ENCODE measurements around a stretch of chr7.

- PRO-cap, 2 experiments = no peak in any of the 2 experiments
Measured at GRCh38 chr7:95594171-95594719, 2.1 kb downstream of the PDK4 start.

- PRO-cap, 2 experiments = no peak in any of the 2 experiments
Measured at GRCh38 chr7:95594720-95595253, 1.5 kb downstream of the PDK4 start.

GRCh38 chr7:95688906-95689478 is 83.4 kb upstream of the DYNC1I1 start:
- PRO-cap, 2 experiments = no peak in any of the 2 experiments

DNA sequence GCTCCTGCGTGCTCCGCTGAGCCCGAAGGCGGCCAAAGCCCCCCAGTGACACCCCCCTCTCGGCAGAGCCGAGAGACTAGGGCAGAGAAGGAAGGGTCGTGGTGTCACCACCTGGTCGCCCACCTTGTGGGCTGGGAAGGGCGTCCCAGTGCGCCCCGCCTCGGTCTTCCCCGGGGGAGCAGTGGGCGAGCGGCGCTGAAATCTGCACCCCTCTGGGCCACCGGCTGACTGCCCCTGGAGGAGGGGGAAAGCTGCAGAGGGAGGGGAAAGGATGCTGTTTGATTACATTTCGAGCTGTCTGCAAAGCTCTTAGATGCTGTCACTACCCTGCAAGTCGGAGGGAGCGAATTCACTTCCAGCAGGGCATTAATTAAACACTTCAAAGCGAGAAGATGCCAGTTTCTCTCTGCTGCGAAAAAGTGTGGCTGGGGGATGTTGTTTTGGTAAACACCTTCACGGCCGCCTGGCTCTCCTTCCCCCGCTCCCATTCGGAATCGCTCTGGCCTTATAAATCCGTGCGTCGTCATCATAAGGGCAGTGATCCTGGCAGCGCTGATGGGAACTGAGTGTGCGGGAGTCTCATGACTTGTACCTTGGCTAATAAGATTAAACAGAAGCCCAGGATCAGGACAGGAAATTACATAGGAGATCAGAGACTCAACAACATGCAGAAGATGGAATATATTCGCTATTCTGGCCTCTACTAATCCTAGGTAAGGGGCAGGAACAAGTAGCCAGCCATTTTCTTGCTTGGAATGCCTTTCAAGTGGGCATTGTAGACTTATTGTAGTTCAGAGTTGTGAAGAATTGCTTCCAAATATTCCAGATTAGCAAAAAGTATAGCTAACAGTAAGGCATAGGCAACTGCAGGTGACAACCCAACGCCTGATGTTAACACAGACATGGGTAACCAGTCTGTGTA is 833 bp downstream of the DYNC1I1 start:
- PRO-cap, 2 experiments = peak in 2 of 2 experiments; most common plus-strand start position 609 of the sequence (in 1); most common minus-strand start position 501 of the sequence (in 2)

GRCh38 chr7:95774196-95774501 is 1.8 kb downstream of the DYNC1I1 start:
- PRO-cap, 2 experiments = no peak in any of the 2 experiments

GRCh38 chr7:95916519-95916984 is 144.2 kb downstream of the DYNC1I1 start:
- PRO-cap, 2 experiments = no peak in any of the 2 experiments

DNA sequence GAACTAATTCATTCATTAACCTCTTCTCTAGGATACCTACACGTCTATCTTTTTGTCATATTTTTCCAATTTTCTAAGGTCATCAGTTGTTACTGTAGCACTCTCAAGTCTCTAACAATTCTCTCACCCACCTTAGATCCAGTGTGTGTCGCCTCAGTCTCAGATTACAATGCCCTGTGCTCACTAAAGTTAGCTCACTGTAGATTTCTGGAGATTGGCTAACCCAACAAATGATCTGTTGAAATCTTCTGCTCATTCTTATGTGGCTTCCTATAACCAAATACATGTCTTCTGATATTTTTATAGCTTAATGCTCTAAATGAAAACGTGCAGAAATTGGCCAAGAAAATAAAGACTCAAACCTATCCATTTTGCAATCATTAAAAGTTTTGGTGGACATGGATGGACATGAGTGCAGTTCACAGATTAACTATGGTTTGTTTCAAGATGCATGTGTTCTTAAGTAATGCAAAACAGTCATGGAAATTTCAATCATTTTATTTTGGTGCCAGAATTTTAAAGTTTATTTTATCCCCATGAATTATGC is 142.5 kb downstream of the SLC25A13 start:
- PRO-cap, 2 experiments = no peak in any of the 2 experiments

GRCh38 chr7:96236160-96236710 is 85.7 kb downstream of the SLC25A13 start:
- PRO-cap, 2 experiments = peak in 1 of 2 experiments; most common minus-strand start chr7:96236317 (in 1)

- PRO-cap, 2 experiments = no peak in any of the 2 experiments
Measured at GRCh38 chr7:96238529-96239026, 83.3 kb downstream of the SLC25A13 start.

- PRO-cap, 2 experiments = no peak in any of the 2 experiments
Measured at GRCh38 chr7:96331182-96331828, 9.4 kb upstream of the SLC25A13 start.

DNA sequence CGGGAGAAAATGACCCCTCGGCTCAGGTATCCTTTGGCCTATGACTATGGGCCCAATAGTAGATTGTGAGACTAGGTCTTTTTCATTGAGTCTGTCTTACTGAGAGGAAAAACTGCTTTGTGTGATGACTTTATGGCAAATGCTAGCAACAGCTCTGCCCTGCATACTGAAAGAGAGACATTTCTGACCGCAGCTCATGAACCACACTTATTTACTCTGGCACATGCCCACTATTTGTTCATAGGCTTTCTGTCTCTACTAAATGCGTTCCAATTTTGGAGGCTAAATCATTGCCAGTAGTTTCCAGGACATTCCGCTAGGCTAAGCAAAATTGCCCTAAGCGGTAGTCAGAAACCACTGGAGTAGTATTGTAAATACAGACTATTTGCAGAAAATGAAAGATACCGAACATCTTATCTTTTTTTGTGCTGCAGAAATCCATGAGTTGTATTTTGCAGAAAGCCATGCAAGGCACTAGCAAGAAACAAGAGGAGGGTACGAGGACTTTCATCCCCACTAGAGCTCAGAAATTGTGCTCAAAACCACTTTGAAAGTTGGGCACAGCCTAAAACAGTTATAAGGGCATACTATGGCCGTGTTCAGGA is 55.5 kb upstream of the DLX6 start:
- PRO-cap, 2 experiments = no peak in any of the 2 experiments

DNA sequence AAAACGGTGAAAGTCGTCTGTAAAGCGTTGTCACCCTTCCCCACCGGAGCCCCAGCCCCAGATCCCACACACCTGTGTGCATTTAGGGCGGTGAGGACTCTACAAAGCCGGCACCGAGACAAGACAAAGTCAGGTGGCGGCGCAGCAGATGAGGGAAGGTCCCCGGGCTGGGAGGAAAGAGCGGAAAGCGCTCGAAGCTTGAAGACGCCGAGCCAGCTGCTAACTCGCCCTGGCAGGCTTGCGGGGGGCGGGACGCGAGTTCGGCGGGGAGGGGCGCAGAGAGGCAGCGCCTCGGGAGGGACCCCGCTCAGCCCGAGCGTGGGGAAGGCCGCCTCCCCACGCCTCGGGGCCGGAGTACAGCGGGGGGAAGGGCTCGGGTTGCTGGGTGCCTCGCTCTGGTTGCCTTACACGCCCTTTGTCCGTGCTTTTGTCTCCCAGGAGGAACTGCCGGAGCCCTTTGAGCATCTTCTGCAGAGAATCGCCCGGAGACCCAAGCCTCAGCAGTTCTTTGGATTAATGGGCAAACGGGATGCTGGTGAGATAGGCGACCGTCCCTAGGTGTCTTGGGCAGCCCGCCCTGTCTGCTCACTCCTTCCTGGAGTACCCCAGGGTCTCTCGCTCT is 1.5 kb downstream of the TAC1 start:
- PRO-cap, 2 experiments = no peak in any of the 2 experiments

- PRO-cap, 2 experiments = no peak in any of the 2 experiments
Measured at GRCh38 chr7:98174890-98175606, 36.2 kb upstream of the BHLHA15 start.

- PRO-cap, 2 experiments = no peak in any of the 2 experiments
Measured at GRCh38 chr7:98228013-98228275, 16.7 kb downstream of the BHLHA15 start.

DNA sequence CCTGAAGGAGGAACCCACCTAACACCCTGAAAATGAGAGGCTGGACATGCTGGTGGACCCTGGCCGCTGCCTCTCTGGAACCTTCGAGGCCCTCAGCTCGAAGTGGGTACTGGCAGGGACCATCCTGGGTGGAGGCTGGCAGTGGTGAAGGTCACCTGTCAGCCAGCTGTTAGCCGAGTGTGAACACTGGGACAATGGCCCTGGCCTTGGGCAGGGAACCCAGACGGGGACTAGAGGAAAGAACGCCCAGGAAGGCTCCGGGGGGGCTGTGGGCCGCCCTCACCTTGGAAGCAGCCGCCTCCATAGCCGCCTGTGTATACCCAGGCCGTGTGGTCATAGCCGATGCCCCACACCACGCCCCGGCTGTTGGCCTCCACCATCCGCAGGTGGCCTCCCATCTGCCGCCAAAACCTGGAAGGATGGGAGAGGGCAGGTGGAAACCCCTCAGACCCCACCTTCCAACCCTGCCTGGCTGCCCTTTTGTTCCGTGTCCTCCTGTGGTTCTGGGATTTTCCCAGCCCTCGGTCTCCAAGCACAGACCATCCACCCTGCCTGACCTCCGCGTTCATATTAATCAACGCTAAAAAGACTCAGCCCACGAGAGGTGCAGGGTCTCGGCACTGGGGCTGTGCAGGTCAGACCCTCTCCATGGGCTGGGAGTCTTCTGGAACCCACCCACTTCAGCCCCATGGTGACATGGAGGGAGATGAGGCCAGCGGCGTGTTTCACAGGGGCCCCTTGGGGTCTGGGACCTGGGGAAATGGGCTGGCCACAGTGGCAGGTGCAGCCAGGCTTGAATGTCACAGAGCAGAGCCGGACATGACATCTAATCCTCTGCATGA is 17.7 kb downstream of the BHLHA15 start:
- PRO-cap, 2 experiments = no peak in any of the 2 experiments

- PRO-cap, 2 experiments = no peak in any of the 2 experiments
Measured at GRCh38 chr7:98240770-98241323, 11.2 kb downstream of the TECPR1 start.

- PRO-cap, 2 experiments = no peak in any of the 2 experiments
Measured at GRCh38 chr7:98241822-98242264, 10.2 kb downstream of the TECPR1 start.

- PRO-cap, 2 experiments = peak in 2 of 2 experiments; most common plus-strand start chr7:98252359 (in 2)
Measured at GRCh38 chr7:98252253-98252776, 283 bp upstream of the TECPR1 start.

DNA sequence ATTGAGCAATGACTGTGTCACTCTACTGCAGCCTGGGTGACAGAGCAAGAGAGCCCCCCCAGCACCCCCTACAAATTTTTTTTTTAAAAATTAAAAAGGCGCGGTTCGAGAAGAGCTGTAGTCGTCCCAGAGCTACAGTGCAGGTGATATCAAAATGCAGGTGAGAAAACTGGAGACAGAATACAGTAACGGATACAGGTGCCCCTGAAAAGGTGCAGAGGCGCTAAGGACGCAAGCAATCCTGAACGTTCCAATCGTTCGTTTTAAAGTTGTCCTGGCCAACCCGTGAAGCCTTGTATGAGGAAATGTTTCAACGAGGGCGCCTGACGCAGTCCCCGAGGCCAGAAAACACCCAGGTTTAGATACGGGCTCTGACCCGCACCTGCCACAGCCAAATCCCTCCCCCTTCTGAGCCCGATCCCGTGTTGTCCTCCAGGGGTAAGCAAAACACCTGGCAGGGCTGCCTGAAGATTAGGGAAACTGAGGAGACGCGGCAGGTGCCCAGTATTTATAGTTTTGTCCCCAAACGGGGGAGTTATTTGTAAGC is 860 bp upstream of the BRI3 start:
- PRO-cap, 2 experiments = peak in 1 of 2 experiments; most common plus-strand start position 361 of the sequence (in 1)

DNA sequence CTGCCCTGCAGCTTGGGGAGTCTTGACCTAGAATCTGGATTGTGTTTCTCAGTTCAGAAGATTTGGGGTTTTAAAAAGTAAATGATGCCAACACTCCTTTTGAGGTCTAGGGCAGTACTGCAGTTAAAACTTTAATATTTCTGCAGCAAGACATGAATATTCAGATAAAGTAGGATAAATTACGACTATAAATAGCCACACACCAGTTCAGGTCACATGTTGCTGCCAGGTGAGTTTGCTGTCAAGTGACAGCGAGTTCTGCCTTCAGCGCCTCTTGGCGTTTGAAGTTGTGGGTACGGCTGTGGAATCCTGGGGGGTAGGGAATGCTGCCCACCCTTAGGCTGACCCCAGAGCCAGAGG is 5.1 kb downstream of the BRI3 start:
- PRO-cap, 2 experiments = no peak in any of the 2 experiments